H9 (cell line): ENCODE data around the genes DDX39B, LY6G5B, MPIG6B, MSH5 and VARS1.

- PRO-cap = no peak
Measured at GRCh38 chr6:31464156-31464797, 33.7 kb upstream of the MICB start.

- PRO-cap = no peak
Measured at GRCh38 chr6:31539350-31540018, 2.3 kb downstream of the DDX39B start.

GRCh38 chr6:31540628-31540936, 1.2 kb downstream of the DDX39B start:
- PRO-cap = no peak

GRCh38 chr6:31541457-31542163, at the start of gene DDX39B:
Gene DDX39B (minus strand): TSS chr6:31542003.
- PRO-cap = bidirectional peak, plus-strand start at chr6:31541665, minus-strand start at chr6:31541577; bidirectional peak, plus-strand start at chr6:31542105, minus-strand start at chr6:31542003

DNA sequence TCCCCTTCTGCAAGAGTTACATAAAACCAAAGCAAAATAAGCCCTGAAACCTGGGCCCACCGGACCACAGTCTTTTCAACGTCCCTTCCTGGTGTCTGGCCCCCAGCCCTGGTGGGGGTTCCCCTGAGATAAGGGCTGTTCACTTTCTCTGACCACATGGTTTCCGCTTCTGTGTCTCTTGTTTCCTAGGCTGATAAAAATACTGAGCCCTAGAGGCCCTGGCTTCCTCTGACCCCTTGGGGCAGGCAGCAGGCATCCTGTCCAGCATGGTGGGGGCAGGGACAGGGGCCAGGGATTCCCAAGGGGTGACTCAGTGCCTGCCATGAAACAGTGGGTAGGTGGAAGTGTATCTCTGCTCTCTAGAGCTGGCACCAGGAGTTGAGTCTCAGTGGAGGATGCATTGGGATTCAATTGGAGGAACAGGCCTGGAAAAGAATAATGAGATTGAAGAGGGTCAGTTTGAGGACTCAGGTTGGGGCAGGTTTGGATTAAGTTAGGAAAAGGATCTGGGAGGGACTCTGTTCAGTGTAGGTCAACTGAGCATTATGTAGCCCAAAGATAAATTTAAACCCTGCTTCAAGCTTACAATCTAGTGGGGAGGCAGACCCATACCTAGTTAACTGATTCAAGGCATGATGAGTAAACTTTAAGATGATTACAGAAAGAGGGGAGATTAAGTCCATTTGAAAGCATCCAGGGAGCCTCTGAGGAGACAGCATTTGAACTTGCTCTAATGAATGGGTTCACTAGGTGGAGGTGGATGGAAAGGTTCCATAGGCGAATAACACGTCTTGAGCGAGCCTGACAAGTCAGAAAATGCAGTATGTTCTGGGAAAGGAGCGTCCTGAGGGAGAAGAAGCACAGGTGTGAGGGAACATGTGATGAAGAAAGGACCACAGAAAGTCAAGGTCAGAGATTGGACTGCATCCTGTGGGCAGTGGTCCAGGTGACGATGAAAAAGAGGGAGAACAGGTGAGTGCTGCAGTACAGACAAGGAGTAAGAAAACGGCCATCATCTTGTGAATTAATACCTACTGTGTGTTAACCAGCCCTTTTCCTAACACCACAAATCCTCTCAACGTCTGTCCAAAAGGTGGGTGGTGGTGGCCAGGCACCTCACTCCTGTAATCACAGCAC, 11.4 kb upstream of the LTA start:
- PRO-cap = bidirectional peak, plus-strand start at position 349 of the sequence, minus-strand start at position 204 of the sequence

- PRO-cap = no peak
Measured at GRCh38 chr6:31576553-31577530, 1.5 kb downstream of the TNF start.

GRCh38 chr6:31579829-31580425, 2.3 kb downstream of the LTB start:
- PRO-cap = no peak

DNA sequence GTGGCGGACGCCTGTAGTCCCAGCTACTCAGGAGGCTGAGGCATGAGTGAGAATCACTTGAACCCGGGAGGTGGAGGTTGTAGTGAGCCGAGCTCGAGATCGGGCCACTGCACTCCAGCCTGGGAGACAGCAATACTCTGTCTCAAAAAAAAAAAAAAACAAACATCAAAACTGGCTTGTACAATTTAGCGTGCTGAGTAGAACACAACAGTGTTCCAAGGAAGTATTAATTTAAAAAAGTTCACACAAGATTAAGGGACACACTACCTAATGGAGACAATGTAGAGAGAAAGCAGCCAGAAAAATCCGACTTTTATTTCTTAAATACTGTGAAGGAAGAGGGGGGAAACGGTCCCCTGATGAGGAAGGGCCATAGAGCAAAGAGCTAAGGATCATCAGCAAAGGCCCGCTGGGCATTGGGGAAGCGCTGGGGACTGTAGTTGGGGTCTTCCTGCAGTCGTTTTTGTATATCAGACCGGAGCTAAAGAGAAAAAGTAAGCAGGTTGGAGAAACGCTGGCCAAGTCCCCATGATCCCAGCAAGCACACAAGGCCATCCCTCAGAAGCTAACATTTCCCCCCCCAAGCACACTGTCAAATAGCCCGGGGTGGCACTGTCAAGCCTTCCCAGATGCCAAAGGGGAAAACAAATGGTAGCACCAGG, 13.6 kb downstream of the BAG6 start:
- PRO-cap = no peak

GRCh38 chr6:31639408-31640117, 12.9 kb downstream of the BAG6 start:
- PRO-cap = no peak

- PRO-cap = bidirectional peak, plus-strand start at chr6:31653005, minus-strand start at chr6:31652661
Measured at GRCh38 chr6:31652889-31653239, 403 bp upstream of the BAG6 start.

DNA sequence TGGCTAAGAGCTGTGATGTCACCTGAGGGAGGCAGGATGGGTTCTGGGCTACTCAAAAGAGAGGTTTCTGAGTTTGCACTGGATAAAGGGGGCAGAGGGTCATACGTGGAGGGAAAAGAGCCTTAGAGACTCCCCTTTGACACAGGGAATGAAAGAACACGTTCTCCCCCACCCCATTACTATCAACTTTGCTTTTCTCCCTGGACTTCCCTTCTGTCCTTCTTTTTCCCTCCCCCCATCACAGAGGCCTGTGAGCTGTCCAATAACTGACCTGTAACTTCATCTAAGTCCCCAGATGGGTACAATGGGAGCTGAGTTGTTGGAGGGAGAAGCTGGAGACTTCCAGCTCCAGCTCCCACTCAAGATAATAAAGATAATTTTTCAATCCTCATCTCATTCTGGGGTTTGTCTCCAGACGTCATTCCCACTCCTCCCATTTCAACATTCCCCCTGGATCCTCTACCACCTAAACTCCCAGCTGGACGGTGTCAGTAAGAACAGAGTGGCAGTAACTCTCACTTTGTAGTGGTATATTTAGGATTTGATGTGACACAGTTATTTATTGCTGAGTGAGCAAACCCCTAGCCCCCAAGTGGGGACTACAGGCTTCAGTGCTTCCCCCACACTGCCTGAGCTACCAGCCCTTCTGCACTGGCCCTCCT, 2.3 kb downstream of the APOM start:
- PRO-cap = no peak

DNA sequence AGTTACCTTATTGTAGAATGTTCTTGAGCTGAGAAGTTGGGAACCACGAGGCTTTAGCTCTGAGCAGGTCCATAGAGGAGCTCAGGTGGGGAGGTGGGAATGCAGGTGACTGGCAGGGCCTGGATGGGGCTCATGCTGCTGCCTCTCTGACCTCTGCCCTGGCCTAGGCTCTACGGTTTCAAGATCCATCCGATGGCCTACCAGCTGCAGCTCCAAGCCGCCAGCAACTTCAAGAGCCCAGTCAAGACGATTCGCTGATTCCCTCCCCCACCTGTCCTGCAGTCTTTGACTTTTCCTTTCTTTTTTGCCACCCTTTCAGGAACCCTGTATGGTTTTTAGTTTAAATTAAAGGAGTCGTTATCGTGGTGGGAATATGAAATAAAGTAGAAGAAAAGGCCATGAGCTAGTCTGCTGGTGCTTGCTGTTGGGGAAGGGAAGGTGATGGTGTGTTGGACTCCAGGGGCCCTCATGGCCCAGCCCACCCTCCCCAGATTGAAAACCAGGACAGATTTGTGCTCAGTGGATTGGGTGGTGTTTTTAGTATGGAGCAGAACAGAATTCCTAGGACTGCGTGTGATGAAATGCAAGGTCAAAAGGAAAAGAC, at the start of gene LY6G5B:
Gene LY6G5B, plus strand, starts transcription at position 308 of the 604 bp plus-strand sequence.
- PRO-cap = no peak

DNA sequence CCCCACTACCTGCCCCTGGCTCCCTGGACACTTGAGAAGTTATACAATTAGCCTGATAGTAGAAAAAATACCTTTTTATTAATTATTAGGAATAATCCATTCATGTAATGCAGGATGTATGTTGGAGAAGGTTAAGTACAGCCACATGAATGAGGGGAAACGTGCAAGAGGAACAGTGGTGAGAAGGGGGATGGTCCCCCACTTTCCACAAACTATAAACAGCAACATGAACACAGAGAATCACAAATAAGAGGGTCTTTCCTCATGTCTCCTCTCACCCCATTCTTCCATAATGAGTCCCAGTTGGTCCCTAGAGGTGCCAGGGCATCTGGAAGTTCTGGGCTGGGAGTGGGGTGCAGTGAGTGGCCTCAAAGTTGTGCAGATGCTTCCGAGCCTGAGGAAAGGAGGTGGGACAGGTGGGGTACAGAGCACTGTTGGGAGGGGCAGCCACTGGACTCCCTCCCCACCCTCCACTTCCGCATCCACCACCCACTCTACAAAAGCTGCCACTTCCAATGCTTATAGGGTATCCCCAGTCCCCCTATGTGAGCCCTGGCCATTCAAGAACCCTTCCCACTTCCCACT, 6.1 kb upstream of the LY6G5C start:
- PRO-cap = no peak

- PRO-cap = no peak
Measured at GRCh38 chr6:31701577-31702457, 1.3 kb downstream of the ABHD16A start.

- PRO-cap = no peak
Measured at GRCh38 chr6:31723116-31723972, at the start of gene MPIG6B. Gene MPIG6B (plus strand): TSS chr6:31723373.

DNA sequence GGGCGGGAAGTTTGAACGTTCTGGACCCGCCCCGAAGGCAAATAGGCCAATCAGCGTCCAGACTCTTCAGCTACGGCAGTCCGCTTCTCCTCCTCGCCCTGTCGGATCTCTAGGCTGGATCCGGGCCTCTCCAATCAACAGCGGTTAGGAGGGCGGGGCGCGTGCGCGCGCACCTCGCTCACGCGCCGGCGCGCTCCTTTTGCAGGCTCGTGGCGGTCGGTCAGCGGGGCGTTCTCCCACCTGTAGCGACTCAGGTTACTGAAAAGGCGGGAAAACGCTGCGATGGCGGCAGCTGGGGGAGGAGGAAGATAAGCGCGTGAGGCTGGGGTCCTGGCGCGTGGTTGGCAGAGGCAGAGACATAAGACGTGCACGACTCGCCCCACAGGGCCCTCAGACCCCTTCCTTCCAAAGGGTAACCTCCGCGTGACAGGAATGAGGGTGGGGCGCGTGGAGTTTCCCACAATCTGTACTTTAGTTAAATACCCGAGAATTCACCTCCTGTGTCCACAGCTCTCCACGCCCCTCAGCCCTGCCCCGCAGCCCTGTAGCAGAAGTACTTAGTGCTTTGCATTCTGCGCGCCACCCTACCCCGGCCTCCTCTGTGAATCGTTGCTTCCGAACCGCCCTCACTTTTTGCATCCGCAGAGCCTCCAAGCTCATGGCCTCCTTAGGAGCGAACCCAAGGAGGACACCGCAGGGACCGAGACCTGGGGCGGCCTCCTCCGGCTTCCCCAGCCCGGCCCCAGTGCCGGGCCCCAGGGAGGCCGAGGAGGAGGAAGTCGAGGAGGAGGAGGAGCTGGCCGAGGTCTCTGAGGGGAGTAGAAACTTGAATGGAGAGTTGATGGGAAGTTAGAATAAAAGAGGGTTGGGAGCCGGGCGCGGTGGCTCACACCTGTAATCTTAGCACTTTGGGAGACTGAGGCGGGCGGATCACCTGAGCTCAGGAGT, at the start of gene MSH5:
Gene MSH5, plus strand, starts transcription at position 197 of the 948 bp plus-strand sequence.
- PRO-cap = bidirectional peak, plus-strand start at position 75 of the sequence, minus-strand start outside the sequence; bidirectional peak, plus-strand start at position 311 of the sequence, minus-strand start at position 107 of the sequence; bidirectional peak, plus-strand start at position 570 of the sequence, minus-strand start at position 747 of the sequence

- PRO-cap = no peak
Measured at GRCh38 chr6:31792562-31793140, 2.9 kb downstream of the VARS1 start.

GRCh38 chr6:31795317-31796222, at the start of gene VARS1:
Gene VARS1 (minus strand): TSS chr6:31795752.
- PRO-cap = bidirectional peak, plus-strand start at chr6:31795388, minus-strand start at chr6:31795366; bidirectional peak, plus-strand start at chr6:31795561, minus-strand start at chr6:31795730; bidirectional peak, plus-strand start at chr6:31796011, minus-strand start at chr6:31795950; bidirectional peak, plus-strand start at chr6:31796111, minus-strand start at chr6:31796164

DNA sequence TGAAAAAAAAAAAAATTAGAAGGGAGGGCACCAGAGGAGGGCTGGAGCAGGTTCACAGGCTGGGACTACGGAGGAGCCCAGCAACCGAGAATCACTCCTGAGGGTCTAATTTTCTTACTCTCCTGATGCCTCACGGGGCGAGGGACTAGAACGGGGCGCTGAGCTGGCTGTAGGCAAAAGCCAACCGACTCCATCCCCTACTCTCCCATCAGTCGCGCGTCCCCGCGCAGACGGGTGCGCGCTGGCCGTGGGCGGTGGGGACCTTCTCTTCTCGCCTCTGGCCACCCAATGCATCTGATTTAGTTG, 6.0 kb upstream of the HSPA1B start:
- PRO-cap = bidirectional peak, plus-strand start at position 211 of the sequence, minus-strand start at position 175 of the sequence

DNA sequence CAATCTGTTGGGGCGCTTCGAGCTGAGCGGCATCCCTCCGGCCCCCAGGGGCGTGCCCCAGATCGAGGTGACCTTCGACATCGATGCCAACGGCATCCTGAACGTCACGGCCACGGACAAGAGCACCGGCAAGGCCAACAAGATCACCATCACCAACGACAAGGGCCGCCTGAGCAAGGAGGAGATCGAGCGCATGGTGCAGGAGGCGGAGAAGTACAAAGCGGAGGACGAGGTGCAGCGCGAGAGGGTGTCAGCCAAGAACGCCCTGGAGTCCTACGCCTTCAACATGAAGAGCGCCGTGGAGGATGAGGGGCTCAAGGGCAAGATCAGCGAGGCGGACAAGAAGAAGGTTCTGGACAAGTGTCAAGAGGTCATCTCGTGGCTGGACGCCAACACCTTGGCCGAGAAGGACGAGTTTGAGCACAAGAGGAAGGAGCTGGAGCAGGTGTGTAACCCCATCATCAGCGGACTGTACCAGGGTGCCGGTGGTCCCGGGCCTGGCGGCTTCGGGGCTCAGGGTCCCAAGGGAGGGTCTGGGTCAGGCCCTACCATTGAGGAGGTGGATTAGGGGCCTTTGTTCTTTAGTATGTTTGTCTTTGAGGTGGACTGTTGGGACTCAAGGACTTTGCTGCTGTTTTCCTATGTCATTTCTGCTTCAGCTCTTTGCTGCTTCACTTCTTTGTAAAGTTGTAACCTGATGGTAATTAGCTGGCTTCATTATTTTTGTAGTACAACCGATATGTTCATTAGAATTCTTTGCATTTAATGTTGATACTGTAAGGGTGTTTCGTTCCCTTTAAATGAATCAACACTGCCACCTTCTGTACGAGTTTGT, 2.0 kb downstream of the HSPA1B start:
- PRO-cap = no peak